CMK (cell line): ENCODE measurements around a stretch of chr20.

- RRBS: no CpG with 5 or more reads among the region's 3 CpGs
Observed at GRCh38 chr20:51286467-51286972, 256.0 kb downstream of the NFATC2 start.

DNA sequence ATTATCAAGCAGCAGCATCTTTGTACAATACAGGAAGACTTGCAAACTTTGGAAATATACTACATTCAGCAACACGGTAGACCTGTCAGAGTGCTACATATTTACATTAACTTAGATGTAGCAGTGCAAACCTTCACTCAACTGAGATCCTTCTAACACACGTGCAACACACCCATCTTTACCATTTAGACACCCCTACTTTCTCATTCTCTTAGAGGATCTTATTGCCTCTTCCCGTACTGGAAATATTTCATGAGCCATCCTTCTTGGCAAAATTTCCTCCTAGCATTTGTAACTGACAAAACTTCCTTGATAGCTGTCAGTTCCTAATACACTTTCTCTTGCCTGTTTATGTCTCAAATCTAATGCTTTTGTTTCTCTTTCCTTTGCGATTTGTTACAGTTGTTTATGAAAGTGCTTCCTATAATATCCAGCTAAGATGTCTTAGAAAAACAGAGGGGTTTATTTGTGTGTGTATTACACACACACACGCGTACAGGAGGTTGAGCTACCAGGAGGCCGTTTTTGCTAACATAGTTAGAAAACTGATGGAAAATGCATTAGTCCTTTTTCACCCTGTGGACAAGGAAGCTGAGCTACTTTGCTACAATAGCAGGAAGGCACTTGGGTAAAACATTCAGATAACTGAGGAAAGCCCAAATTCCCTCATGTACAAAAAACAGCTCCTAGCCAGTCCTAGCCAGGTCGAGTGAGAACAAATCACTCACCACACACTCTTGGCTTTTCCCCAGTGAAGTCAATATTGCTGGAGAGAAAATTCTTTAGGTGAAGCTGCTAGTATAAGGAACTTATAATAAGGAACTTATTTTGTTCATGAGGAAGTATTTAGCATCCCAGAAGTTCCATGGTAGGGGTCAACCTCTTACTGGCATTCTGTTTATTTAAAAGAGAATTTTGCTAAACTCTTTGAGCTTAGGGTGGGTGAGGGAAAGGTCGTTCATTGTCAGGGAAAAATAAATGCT is 153.6 kb downstream of the NFATC2 start:
- RRBS: no CpG with 5 or more reads among the region's 9 CpGs

DNA sequence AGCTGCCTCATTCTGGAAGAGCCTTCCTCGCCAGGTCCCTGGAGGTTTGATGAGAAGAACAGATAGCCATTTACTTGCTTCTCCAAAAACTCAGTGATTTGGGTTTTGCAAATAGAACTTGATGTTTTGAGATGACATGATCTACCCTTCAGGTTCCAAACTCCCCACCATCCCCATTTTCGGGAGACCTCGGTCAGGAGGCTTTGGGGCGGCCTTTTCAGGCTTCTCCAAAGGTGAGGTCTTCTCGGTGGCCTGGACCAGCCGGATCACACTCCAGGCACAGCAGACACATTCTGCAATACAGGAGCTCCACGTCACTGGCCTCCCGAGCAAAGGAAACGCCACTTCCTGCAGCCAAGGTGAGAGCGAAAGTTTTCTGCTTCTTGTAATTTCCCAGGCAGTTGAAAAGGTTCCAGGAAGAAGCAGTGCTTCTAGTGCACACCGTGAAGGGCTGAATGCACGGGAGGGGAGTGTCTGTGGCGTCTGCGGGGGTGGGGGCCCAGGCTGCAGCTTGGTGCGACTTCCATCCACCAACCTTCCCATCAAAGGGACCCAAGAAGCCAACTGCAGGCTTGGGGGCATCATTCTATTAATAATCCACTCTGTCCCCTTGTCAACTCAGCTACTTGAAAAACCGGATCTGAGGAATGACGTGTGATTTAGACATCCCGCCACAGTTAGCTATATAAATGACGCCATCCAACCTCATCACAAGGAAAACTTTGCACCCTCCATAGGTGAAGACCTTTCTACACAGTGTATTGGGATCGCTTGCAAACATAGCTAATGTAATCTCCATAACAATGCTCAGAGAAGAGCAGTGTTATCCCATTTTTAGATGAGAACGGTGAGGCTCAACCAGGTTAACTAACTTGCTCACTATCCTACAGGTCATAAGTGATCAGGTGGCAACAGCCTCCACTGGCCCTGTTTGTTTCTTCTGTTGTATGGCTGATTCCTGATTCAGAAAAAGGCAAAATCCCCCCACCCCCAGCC is 61.1 kb downstream of the NFATC2 start:
- RRBS: no CpG with 5 or more reads among the region's 21 CpGs

DNA sequence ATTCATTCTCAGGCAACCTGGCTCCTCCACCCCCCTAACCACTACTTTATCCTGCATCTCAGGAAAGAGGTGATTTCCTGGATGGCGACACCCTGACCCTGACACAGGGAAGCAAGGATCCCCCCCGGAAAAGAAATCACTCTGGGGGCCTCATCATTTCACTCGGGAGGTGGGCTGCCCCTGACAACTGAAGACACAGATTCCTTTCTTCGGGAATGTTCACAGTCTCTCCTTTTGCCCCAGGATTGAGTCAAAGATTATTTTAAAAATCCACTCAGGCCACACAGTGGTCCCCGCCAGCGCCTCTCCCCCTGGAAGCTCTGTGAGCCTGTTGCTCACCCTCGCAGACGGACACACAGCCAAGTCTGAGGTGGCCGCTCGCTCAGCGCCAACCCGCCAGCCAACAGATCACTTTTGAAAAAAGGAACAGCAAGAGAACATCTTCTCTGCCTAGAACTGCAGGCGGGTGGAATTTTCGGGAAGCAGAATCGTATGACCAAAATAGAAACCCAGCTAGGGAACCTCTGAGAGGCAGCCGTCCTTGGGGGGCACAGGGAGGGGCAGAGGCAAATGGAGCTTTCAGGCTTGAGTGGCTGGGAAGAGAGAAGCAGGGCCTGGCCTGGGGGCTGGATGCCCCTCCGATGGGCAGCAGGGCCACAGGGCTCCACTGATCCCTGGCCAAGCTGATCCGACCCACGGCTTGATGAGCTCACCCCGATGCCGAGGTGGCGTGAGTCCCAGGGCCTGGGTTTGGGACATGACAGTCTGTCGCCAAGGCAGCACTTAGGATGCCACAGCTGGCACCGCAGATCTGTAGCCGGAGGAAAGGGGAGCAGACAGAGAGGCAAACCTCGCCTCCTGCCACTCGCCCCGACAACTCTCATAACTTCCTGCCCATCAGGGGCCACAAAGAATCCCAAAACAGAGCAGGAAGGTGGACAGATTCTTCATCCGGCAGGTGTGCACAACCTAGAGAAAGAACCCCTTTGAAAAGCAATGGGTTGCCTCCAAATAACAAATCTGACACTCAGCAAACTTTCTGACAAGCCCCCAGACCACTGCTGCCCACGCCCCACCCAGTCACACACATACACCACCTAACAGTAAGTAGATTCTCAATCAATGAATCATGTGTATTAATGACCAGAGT is 9.9 kb downstream of the NFATC2 start:
- RRBS: no CpG with 5 or more reads among the region's 30 CpGs

DNA sequence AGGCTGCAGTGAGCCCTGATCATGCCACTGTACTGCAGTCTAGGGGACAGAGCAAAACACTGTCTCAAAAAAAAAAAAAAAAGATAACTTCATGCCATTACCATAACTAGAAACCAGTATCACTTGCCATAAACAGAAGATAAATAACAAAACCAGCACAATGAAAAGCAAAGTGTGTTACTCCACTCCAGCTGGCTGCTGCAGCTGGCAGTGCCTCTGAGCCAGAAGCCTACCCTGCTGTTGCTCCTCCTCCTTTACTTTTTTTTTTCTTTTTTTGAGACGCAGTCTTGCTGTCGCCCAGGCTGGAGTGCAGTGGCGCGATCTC is 26.0 kb downstream of the ATP9A start:
- RRBS: no CpG with 5 or more reads among the region's 4 CpGs

- RRBS: no CpG with 5 or more reads among the region's 17 CpGs
Observed at GRCh38 chr20:52031480-52032475, 159.8 kb downstream of the ZFP64 start.

GRCh38 chr20:53031130-53032044 is 59.2 kb downstream of the TSHZ2 start:
- RRBS: no CpG with 5 or more reads among the region's 4 CpGs

GRCh38 chr20:53581837-53582635 is 11.6 kb downstream of the ZNF217 start:
- RRBS: no CpG with 5 or more reads among the region's 30 CpGs

GRCh38 chr20:53583610-53584220 is 9.9 kb downstream of the ZNF217 start:
- RRBS: no CpG with 5 or more reads among the region's 2 CpGs

DNA sequence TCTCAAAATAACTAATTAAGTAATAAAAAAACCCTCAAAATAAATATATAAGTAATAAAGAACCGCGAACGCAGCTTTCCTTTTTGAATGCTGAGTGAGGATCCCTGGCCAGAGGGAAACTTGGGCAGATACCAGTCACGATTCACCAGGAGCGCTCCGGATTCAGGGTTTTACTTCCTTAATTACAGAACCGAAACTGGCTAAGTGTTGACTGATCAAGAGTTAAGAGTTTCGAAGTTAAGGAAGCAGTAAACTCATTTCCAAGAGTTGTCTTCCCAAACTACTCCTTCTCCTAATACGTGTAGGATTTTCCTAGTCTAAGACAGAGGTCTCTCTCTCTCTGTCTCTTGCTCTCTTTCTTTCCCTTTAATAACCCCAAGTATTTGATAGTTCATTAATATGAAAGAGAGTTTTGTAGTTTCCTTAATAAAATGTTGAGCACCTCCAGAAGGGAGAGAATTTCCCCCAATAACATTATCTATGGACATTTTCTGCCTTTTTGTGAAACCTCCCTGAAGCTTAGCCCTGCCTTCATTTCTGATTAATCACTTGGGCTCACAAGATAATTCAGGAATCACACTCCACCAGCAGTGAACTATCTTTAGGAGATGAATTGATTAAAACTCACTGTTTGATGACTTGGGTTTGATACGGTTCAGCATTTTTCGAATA is 61.5 kb upstream of the ZNF217 start:
- RRBS: no CpG with 5 or more reads among the region's 11 CpGs

DNA sequence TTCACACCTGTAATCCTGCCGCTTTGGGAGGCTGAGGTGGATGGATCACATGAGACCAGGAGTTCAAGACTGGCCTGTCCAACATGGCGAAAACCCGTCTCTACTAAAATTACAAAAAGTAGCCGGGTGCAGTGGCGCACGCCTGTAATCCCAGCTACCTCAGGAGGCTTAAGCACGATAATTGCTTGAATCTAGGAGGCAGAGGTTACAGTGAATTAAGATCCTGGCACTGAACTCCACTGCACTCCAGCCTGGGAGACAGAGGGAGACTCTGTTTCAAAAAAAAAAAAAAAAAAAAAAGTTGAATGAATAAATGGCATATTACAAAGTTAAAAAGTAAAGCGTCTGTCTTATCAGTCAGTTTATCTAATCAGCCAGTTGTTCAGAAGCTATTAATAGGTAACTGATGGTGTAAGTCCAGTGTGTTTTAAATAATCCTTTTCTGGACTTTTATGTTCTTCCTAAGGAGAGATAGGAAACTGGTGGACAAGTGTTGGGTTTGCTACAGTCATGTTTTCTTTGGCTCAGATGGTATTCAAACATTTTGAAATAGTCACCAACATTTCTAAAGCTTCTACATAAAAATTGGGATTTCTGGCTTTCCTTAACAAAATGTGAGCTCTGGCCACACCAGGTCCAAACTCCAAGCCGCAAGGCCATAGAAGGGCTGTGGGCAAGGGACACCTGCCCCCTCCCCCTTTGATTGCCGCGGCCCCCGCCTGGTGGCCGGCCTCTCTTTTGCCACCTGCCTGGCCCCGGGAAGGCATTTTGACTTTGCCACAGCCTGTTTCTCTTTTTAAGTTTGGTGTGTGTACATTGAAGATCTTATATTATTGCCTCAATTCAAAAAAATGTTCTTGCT is 83.7 kb upstream of the ZNF217 start:
- RRBS: no CpG with 5 or more reads among the region's 14 CpGs

DNA sequence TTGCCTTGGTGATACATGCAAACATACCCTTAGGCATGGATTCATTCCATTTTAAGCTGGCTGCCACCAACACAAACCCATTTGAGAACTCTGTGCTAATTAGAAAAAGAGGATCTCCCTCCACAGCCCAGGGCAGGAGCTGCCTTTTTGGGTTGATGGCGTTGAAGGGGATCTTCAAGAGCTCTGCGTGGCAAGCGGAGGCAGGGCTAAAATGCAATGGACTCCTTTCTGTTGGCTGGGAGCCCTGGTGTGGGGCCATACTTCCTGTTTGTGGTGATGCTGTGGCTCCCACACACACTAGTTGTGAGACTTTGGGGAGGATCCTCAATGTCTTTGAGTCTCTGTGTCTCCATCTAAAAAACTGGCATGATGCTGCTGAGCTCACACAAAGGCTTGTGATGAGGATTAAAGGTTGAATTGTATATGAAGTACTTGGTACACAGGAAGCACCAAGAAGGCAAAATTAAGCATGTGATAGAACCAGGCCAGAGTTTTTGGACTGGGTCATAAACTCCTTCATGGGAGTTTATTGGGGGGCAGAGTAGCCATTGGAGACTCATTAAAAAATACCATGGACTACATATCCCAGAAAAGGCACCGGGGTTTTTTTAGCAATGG is 160.9 kb upstream of the ZNF217 start:
- RRBS: no CpG with 5 or more reads among the region's 4 CpGs

DNA sequence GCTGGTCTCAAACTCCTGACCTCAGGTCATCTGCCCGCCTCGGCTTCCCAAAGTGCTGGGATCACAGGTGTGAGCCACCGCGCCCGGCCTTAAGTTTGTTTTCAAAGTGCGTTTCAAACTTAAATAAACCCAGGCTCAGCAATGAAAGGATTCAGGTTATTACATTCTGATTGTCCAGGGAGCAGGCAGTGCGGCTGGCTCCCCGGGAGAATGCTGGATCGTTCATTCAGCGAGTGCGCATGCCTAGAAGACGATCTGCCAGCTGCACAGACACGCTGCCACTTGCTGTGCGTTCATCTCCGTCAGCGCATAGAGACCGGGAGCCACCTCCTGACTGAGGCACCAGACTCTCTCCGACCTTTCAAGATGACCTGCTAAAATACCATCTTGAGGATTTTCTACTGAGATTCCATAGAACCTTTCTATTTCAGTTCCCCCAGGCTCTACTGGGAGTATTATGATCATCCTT is 163.9 kb upstream of the ZNF217 start:
- RRBS: 94% methylated on average over 10 of the region's 18 CpGs

- RRBS: no CpG with 5 or more reads among the region's 8 CpGs
Observed at GRCh38 chr20:53785136-53785704, 191.6 kb upstream of the ZNF217 start.

- RRBS: no CpG with 5 or more reads among the region's 6 CpGs
Observed at GRCh38 chr20:53826824-53827615, 233.4 kb upstream of the ZNF217 start.

GRCh38 chr20:53842295-53842658 is 228.1 kb downstream of the BCAS1 start:
- RRBS: no CpG with 5 or more reads among the region's 1 CpG

- RRBS: no CpG with 5 or more reads among the region's 12 CpGs
Observed at GRCh38 chr20:53872116-53873162, 198.0 kb downstream of the BCAS1 start.

DNA sequence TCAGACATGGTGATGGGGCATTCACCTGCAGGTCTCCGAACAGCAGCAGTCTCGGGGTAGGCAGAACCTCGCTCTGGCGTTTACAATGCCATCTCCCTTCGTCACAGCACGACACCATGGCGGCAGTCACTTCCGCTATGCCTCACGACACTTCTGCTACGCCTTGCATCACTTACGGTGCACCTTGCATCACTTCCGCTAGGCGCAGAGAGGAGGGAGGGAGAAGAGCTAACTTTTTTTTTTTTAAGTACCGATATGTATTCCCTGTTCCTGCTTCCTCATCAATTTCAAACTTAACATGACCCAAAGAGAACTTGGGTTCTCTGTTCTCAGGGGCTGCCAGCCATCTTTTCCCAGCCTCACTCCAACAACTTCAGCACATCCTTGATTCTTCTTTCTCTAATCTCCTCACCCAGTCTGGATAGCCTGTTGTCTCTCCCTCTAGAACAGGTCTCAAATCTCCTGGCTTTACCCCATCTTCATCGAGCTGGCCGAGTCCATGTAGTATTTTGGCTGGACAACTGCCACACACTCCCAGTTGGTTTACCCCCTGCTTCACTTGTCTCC is 194.8 kb downstream of the BCAS1 start:
- RRBS: no CpG with 5 or more reads among the region's 16 CpGs

GRCh38 chr20:53916906-53918155 is 153.1 kb downstream of the BCAS1 start:
- RRBS: no CpG with 5 or more reads among the region's 14 CpGs

DNA sequence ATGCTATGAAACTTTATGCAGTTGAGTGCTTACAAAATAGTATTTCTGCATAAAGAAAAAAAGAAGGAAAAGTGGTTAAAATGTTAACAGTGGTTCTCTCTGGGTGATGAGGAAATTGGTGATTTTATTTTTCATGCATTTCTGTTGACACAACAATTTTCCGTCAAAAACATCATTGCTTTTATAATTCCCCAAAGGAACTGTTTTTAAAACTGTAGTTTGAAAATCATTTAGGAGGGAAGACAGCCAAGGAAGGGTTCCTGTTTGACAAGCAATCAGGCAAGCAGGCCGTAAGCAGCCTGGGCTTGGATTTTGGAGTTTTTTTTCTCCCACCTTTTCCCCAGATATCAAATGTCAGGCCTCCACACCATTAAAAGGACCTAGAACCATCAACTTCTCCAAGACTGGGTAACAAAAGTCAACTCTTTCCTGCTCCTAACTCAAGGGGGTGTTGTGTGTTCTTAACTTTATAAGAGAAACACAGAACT is 146.8 kb downstream of the BCAS1 start:
- RRBS: no CpG with 5 or more reads among the region's 2 CpGs